CMK (cell line): ENCODE data around the genes BICRAL, KLC4 and LRRC73.

- RRBS: no CpG with 5 or more reads among the region's 5 CpGs
Measured at GRCh38 chr6:42448443-42448825, 3.3 kb downstream of the TRERF1 start.

- RRBS: no CpG with 5 or more reads among the region's 31 CpGs
Measured at GRCh38 chr6:42452665-42453038, 926 bp upstream of the TRERF1 start.

DNA sequence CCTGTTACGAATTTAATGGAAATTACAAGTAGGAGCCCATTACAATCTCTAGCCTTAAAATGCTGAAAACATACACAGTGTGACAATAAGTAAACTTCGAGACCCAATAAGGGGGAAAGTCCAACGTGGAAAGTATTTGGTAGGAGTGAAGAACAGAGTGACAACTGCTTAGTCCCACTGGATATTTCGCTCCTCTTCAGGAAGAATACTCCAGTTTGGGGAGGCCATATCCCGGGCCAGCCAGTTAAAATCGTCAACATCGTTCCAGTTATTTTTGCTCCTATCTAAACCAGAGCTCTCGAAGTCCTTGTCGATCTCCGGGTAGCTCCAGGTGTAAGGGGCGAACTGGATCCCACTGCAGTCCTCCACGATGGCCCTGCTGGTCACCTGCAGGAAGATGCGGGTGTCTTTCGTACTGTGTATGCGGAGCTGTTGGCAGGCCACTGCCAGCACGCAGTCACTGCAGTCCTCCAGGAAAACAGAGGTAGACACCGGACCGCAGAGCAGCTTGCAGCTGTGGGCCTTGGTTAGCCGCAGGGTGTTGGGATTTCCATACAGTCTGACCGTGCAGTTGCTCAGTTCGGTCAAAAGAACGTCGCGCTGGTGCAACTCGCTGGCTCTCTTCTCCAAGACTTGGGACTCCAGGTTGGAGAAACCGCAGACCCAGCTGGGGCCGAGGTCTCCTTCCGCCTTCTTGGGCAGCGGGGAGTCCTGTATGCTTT lies 877 bp downstream of the TBCC start:
- RRBS: 24% methylated on average over 6 of the region's 29 CpGs

- RRBS: 2% methylated on average over 16 of the region's 68 CpGs
Measured at GRCh38 chr6:42781420-42782538, at the start of gene BICRAL. Gene BICRAL, plus strand, starts transcription at chr6:42782052.

GRCh38 chr6:42784551-42784737 lies 2.6 kb downstream of the BICRAL start:
- RRBS: no CpG with 5 or more reads among the region's 3 CpGs

- RRBS: no CpG with 5 or more reads among the region's 11 CpGs
Measured at GRCh38 chr6:42968908-42969937, 8.7 kb downstream of the GNMT start.

DNA sequence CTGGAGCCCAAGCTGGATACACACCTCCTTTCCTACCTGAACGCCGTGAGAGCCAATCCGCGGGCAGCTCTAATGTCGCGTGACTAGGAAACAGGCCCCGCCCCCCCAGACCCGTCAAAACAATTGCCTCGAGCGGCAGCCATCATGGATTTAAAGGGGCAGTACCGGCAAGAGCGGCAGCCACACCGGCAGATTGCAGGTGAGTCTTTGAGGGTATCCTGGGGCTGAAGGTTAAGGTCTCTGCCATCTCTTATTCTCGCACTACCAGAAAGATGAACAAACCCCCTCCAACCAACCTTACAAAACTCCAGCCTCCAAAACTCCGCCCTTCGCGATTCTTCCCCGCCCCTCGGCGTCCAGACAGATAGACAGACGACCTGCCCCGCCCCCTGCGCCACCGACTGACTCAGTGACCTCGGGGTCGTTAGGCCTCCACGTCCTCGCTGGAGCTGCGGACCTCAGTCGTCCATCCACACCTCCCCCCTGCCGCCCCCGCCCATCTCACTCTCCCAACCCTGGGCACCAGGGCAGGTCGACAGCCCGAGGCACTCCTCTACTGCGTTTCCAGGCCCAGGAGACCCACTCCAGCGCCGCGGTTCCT lies at the start of gene KLC4:
KLC4 (plus strand) TSS at position 145 of the 601 bp plus-strand sequence.
- RRBS: no CpG with 5 or more reads among the region's 38 CpGs

- RRBS: 100% methylated on average over 1 of the region's 23 CpGs
Measured at GRCh38 chr6:43143388-43143933, 27.6 kb upstream of the SRF start.

DNA sequence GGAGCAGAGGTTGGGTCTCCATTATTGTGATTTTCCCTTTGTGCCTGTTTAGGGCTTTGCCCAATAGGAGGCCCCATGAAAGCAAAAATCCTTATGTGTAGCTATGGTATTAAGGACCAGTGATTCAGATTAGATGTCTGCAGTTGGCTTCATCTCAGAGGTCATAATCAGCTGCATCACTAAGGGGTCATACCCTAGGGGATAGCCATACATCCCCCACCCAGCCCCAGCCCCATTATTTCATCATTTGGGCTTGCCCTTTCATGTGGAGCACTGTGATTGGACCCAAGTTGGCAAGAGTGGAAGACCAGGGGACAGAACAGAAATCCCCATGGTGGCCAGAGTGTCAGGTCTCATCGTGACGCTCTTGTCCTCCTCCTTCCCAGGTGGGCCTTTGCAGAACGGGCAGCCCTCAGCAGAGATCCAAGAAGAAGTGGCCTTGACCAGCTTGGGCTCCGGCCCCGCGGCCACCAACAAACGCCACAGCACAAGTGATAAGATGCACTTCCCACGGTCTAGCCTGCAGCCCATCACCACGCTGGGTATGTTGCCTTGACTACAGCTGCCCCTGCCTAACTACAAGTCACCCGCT lies 26.9 kb upstream of the SRF start:
- RRBS: no CpG with 5 or more reads among the region's 10 CpGs

- RRBS: no CpG with 5 or more reads among the region's 25 CpGs
Measured at GRCh38 chr6:43169907-43170617, 1.0 kb upstream of the SRF start.

DNA sequence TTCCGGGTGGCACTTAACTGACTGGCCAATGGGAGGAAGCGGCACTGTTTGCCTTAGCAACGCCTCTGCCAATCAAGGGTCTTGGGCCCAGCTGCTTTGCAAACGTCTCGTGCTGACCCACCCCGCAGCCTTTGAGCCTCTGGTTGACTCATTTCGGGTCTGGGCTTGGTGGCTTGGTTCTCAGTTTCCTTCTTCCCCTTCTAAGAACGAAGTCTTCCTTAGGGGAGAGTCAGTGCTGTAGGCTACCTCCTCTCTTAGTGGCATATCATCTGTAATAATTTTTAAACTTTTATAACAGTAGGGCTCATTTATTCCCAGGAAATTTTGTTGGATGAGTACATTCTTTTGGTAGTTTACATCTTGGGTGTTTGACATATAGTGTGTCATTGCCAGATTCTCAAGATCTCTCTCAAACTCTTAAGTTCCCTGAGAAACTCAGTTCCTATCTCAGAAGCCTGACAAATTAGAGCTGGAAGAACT lies 3.7 kb downstream of the SRF start:
- RRBS: 1% methylated on average over 1 of the region's 8 CpGs

DNA sequence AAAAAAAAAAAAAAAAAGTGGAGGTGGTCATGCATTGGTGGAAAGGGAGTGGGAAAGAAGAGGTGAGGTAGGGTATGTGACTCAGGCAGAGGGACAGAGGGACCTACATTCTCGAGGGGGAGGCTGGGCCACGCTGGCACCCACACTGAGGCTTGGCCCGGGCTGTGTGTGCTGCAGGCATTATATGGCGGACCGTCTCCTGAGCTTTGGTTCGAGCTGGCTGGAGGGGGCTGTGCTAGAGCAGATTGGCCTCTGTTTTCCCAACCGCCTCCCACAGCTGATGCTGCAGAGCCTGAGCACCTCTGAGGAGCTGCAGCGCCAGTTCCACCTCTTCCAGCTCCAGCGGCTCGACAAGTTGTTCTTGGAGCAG lies 23.5 kb downstream of the DNPH1 start:
- RRBS: no CpG with 5 or more reads among the region's 10 CpGs

- RRBS: over 99% methylated on average over 2 of the region's 10 CpGs
Measured at GRCh38 chr6:43222520-43222946, 6.7 kb downstream of the DNPH1 start.

DNA sequence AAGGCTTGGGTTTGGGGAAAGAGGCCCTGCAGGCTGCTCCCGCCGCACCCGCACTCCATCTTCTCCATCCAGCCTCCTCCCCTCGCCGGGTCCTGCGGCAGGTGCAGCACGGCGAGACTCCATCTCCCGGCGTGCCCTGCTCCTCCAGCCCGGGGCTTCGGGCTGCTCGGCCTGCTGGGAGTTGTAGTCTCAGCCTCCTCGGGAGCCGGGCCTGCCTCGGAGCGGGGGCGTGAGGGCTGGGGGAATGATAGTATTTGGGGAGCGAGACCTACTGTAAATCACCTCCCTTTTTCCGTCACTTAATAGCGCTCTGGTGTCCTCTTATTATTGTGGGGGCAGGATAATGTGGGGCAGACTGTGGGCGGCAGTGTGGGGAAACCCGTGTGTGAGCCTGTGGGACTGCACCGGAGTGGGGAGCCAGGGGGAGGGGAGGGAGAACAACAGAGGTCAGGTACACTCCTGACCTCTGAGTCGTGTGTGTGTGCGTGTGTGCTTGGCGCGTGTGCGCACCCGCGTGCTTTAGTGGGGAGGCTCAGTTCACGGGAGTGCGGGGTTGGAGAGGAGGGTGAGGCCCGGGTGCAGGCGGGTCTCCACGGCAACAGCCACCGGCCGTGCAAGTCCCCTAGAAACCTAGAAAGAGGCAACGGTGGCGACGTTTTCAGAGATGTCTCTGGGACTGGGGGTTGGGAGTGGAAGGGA lies 4.0 kb downstream of the TTBK1 start:
- RRBS: 1% methylated on average over 10 of the region's 41 CpGs

GRCh38 chr6:43436827-43437494 lies 9.6 kb downstream of the ABCC10 start:
- RRBS: no CpG with 5 or more reads among the region's 4 CpGs

DNA sequence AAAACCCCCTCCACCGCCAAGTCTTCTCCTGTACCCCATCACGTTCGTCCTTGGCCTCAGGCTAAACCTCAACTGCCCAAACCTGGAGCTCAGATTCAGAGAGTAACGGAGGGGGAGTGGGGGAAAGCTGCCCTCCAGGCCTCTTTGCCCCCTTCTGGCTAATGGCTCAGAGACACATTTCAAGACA lies 784 bp upstream of the DLK2 start:
- RRBS: no CpG with 5 or more reads among the region's 4 CpGs

DNA sequence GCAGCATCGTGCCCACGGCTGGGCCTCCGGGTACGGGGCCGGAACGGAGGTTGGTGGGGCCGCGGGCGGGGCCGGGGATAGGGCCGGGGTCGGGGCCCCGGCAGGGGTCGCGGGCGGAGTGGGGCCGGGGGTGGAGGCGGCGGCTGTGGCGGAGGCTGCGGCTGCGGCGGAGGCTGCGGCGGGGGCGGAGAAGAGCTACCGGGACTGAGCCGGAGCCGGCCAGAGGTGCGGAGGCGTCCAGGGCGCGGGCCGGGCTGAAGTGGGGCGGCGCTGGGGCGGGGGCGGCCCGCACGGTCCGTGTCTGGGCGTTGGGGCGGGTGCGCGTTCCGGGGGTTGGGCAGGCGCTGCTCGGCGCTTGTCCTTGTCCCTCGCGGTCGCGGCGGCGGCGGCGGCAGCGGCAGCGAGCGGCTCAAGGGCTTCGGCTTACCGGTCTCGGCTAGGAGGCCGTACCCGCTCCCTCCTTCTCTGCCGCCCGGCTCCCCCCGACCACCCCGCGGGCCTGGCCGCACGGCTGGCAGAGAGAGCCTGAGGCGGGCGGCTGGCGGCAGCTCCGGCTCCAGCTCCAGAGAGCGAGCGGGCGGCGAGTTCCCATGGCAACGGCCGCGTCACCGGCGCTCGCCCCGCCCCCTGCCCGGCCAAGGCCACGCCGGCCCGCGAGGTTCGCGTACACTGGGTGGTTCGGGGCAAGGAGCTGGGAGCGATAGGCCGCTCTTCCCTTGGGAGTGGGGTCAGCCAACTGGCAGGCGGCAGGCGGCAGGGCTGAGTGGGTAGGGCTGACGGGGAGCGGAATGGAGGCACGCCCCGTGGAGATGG lies at the start of gene LRRC73:
LRRC73 (minus strand) TSS at position 568 of the 813 bp plus-strand sequence.
- RRBS: 4% methylated on average over 53 of the region's 103 CpGs

GRCh38 chr6:43510592-43511292 lies 596 bp upstream of the LRRC73 start:
- RRBS: no CpG with 5 or more reads among the region's 30 CpGs

- RRBS: under 1% methylated on average over 17 of the region's 39 CpGs
Measured at GRCh38 chr6:43575217-43575817, 521 bp downstream of the XPO5 start.

- RRBS: no CpG with 5 or more reads among the region's 19 CpGs
Measured at GRCh38 chr6:43621340-43622238, 7.5 kb downstream of the GTPBP2 start.